SK-N-DZ (cell line): ENCODE results near the genes CTNNBIP1 and LZIC.

RAMPAGE:
- cytosol, long total RNA: no peak
- nucleus, long total RNA: no peak
Observed at GRCh38 chr1:9909921-9910451, at the start of gene CTNNBIP1. Gene CTNNBIP1 (minus strand): TSS chr1:9910269.

GRCh38 chr1:9942375-9943568 is at the start of gene LZIC:
Gene LZIC (minus strand): TSS chr1:9943391.
RAMPAGE:
- cytosol, long total RNA: start-site peak on the minus strand at chr1:9943299-9943400, 1,396 and 1,231 reads in 2 replicates; start-site peak on the plus strand at chr1:9943432-9943489, 119 and 185 reads in 2 replicates
- nucleus, long total RNA: start-site peak on the minus strand at chr1:9943363-9943387, 163 and 31 reads in 2 replicates

DNA sequence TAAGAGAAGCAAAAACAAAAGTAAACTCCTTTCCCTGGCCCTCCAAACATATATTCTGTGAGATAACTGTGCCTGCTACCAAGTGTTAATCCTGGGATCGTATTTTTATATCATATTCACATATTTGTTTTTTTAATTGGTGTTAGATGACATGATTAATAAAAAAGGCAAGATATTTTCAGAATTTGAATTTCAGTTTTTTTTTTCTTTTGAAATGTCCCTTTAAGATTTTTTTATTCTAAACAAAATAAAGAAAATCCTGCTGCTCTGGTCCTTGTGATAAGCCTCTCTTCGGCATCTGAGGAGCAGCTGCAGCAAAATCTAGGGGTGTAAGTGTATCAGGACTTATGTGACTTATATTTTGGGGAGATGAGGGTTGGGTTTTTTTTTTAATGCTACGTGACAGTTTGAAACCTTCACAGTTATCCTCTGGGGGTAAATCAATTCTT is 29.9 kb upstream of the KIF1B start:
RAMPAGE:
- cytosol, long total RNA: no peak
- nucleus, long total RNA: no peak

RAMPAGE:
- cytosol, long total RNA: no peak
- nucleus, long total RNA: no peak
Observed at GRCh38 chr1:10253399-10254321, 43.3 kb downstream of the KIF1B start.

DNA sequence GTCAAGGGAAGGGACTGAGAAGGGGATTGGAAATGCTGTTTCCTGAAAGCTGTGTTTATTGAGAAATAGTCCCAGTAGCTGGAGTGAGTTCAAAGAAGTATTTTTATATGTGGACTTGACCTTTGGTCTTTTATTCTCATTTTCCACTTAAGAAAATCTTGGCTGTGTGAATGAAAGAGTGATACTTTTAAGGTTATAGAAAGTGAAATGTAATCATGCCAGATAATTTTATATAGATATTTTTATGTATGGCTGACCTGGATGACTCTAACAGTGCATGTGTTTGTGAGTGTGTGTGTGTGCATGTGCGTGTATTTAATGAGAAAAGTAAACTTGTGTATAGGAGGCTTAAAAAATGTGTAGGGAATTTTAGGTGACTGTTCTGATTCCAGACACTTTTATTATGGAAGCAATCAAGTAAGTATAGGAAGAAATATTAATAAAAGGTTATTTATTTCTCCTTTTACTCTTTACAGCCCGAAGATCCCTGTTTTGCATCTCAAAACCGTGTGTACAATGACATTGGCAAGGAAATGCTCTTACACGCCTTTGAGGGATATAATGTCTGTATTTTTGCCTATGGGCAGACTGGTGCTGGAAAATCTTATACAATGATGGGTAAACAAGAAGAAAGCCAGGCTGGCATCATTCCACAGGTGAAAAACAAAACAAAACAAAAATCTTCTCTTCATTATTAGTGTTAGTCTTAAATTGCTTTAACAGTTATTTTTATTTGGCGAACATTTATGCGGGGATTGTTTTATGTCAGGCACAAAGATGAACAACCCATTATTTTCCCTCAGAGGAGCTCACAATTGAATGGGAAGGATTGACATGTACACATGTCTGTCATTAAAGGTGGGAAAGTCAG is 47.9 kb downstream of the KIF1B start:
RAMPAGE:
- cytosol, long total RNA: no peak
- nucleus, long total RNA: no peak

DNA sequence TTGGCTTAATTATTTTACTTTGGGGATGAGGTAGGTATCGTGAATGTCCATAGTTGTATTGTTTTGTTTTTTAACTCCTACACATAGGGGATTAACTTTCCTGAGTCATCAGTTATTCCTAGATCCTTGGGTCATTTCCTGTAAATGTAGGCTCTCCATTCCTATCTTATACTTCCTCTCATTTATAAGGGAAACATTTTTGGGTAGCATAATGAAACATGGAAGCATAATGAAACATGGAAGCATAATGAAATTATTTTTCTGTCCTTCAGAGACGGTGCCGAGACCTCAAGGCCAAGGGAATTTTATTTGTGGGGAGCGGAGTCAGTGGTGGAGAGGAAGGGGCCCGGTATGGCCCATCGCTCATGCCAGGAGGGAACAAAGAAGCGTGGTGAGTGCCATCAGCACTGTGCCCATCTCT is 5.0 kb downstream of the PGD start:
RAMPAGE:
- cytosol, long total RNA: no peak
- nucleus, long total RNA: no peak

RAMPAGE:
- cytosol, long total RNA: no peak
- nucleus, long total RNA: no peak
Observed at GRCh38 chr1:10473055-10473763, 880 bp upstream of the DFFA start.

DNA sequence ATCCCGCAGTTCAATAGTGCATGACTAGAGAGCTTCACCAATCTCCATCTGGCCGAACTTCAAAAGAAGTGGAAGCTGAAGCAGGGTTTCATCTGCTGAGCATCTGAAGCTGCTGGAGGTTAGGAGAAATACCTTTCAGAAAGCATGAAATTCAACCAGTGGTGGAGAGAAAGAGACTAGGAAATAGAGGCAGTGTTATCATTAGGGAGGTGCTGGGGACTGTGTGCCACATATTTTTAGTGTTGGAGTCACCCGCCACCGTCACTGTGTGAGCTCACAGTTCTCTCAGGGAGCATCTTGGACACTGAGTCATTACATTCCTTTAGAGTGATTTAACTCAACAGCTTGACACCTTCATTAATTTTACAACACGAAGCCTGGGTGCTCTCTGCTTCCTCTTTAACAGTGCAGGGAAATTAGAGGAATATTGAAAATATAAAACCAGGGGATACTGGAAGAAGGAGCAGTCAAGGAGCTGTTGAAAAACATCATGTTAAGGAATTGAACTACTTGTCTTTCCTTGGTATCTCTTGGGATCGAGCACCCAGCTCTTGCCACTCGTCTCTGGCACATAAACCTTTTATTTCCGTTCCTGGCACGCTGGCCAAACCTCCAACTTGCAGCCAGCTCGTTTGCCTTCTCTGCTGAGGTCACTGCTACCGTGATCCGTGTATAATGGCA is 53.6 kb downstream of the PEX14 start:
RAMPAGE:
- cytosol, long total RNA: no peak
- nucleus, long total RNA: no peak

GRCh38 chr1:10528923-10529564 is 54.3 kb downstream of the PEX14 start:
RAMPAGE:
- cytosol, long total RNA: no peak
- nucleus, long total RNA: no peak

RAMPAGE:
- cytosol, long total RNA: no peak
- nucleus, long total RNA: no peak
Observed at GRCh38 chr1:10573960-10575134, 99.6 kb downstream of the PEX14 start.

DNA sequence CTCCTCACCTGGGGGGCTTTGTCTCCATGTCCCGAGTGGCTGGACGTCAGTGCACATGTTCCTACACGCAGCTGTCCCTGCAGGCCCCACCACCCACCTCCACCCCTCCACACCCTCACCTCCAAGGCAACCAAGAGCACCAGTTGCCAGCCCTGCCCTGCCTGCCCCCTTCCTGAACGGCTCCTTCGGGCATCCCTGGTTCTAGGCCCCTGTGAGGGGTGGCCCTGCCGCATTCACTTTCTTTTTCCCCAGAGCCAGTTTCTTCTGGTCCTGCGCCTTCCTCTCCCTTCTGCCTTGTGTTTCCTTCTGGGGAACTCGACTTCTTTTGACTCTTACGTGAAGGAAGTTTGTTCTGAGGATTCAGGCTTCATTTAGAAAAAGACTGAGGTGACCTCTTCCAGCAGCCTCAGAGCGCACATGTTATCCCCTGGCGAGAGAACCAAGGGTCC is 147.3 kb downstream of the PEX14 start:
RAMPAGE:
- cytosol, long total RNA: no peak
- nucleus, long total RNA: no peak

DNA sequence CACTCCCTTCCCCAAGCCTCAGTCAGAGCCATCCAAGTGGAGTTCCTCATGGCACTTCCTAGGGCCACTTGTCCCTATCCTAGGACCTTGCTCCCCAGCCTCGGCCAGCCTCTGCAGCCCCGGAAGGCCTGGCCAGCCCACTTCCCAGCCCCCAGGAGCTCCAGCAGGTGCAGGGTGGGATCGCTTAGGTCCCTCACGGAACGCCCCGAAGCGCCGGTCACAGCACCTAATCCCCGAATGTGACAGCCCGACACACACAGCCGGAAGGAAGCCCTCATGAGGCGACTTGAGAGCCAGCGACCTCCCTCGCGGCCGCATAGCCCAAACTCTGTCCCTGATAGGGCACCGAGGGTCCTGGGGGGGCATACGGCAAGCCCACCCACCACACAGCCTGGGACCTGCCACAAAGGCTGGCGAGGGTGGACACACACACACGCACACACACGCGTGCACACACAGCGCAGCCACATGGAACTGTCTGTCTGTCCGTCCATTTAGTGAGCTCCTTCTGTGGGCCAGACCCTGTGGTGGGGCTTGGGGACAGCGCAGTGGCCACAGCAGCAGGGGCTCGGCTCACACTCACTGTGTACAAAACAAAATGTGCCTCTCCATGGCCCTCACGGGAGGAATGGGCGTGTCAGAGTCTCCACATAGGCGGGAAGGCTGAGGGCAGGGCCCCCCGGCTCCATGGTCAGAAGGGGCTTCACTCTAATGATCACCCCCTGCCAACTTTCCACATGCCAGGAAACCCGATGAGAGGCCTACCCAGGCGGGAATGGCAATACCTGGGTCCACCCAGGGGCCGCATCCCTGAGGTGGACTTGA is 129.9 kb downstream of the CASZ1 start:
RAMPAGE:
- cytosol, long total RNA: no peak
- nucleus, long total RNA: no peak

GRCh38 chr1:10671195-10671504 is 125.3 kb downstream of the CASZ1 start:
RAMPAGE:
- cytosol, long total RNA: no peak
- nucleus, long total RNA: no peak

DNA sequence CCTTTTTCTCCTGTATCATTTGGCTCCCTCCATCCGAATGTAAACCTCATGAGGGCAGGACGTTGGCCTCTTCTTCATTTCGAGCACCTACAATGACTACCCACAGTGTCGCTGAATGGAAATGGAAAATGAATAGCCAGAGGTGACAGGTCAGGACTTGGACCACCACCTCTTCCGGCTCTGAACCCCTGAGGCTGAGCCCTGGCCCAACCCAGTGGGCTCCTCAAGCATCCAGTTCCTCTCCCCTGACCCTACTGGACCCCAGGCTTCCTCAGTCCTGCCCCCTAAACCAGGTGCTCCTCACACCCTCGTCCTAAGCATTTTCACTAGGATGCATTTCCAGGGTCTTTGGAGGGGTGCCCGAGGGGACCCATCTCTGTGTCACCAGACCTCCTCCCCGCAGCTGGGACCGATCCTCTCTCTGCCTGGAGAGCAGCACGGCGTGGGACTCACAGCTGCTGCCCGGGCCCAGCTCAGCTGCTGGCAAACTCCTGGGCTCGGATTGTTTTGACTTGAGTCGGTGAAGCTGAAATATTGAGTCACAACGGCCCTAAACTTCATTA is 42.1 kb downstream of the CASZ1 start:
RAMPAGE:
- cytosol, long total RNA: no peak
- nucleus, long total RNA: no peak

GRCh38 chr1:10760616-10761197 is 35.7 kb downstream of the CASZ1 start:
RAMPAGE:
- cytosol, long total RNA: no peak
- nucleus, long total RNA: no peak

RAMPAGE:
- cytosol, long total RNA: no peak
- nucleus, long total RNA: no peak
Observed at GRCh38 chr1:10774697-10775606, 21.5 kb downstream of the CASZ1 start.

DNA sequence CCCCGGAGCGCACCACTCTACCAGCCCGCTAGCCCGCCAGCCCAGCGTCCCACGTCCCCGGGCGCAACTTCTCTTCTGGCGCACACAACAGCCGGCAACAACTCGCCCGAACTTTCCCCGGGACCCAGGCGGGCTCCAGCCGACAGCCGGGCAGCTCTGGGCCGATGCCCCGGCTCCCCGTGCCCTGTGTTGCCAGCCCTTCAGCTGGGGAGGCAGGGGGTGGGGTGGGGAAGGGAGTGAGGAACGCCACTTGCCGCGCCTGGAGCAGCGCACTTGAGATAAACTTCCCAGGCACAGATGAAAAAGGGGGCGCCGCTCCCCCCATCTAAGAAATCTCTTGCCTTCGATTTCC is 977 bp downstream of the CASZ1 start:
RAMPAGE:
- cytosol, long total RNA: no peak
- nucleus, long total RNA: no peak

DNA sequence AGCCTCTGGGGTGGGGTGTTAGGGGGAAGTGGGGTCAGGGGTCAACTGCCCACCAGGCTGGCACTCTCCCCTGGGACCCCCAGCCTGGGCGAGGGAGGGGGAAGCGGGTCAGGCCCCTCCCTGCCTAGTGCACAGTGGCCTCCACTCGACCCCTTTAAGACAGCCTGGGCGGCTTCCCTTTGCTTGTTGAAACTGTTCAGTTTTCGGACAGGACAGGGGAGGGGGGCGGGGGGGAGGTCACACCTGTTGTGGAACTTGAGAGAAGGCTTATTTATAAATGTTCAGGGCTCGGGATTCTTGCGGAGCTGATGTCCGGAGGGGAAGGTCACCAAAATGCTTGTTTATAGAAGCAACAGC is 59.6 kb upstream of the CASZ1 start:
RAMPAGE:
- cytosol, long total RNA: no peak
- nucleus, long total RNA: no peak

GRCh38 chr1:10960835-10961512 is 20.9 kb downstream of the C1orf127 start:
RAMPAGE:
- cytosol, long total RNA: no peak
- nucleus, long total RNA: no peak

DNA sequence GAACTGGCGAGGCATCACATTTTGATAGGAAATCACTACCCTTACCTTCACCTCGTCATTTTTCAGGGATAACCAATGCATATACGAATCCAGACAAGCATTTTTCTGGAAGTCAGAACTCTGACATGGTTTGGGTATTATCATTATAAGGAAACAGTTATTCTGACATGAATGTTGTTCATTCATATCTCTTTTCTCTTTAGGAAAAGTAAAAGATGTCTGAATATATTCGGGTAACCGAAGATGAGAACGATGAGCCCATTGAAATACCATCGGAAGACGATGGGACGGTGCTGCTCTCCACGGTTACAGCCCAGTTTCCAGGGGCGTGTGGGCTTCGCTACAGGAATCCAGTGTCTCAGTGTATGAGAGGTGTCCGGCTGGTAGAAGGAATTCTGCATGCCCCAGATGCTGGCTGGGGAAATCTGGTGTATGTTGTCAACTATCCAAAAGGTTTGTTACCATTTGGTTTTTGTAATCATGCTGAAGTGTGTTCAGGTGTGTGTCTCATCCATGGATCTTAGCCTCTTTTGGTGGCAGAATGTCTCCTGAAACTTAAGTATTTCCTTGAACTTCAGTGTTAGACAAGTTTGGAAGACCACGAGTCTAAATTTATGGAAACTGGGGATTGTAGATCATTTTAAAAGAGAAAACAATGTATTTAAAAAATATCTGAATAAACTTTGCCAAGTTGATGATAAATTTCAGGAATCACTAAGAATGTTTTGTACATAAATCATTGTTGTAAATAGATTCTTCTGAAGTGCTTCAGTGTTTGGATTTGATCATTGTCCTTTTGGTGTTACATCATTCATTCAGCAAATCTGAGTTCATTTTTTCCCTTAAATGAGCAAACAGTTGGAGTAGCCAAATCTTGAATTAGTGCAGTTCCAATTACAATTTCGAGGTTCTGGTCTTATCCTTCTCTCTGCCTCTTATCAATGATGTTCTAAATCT is 1.3 kb downstream of the TARDBP start:
RAMPAGE:
- cytosol, long total RNA: no peak
- nucleus, long total RNA: no peak